ENCODE results near the genes FLT3 and FLT1.

- RRBS: no CpG with 5 or more reads among the region's 5 CpGs
These were observed 8.2 kb downstream of the USP12 start for GRCh38 chr13:27163031-27164175.

DNA sequence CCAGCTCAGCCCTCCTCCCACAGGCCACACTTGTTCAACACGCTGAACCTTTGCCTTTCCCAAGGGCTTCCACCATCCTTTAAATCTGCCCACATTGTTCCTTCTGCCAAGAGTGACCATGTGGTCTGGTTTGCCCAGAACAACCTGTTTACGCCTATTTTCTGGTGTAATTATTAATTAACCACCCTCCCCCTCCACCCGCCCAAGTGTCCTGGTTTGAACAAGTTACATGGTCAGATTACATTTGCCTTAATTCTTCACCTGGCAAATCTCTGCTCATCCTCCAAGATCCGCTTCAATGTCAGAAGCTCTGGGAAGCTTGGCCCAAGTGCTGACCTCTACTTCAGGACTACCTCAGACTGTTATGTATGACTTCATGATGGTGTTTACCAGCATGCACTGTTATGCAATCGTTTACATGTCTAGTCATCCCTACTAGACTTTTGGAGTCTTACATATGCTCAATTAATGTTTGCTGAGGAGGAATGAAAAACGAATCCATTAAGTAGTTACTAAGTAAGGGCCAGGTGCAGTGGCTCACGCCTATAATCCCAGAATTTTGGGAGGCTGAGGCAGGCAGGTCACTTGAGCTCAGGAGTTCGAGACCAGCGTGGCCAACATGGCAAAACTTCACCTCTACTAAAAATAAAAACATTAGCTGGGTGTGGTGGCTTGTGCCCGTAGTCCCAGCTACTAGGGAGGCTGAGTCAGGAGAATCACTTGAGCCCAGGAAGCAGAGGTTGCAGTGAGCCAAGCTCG is 12.2 kb upstream of the USP12 start:
- RRBS: no CpG with 5 or more reads among the region's 11 CpGs

DNA sequence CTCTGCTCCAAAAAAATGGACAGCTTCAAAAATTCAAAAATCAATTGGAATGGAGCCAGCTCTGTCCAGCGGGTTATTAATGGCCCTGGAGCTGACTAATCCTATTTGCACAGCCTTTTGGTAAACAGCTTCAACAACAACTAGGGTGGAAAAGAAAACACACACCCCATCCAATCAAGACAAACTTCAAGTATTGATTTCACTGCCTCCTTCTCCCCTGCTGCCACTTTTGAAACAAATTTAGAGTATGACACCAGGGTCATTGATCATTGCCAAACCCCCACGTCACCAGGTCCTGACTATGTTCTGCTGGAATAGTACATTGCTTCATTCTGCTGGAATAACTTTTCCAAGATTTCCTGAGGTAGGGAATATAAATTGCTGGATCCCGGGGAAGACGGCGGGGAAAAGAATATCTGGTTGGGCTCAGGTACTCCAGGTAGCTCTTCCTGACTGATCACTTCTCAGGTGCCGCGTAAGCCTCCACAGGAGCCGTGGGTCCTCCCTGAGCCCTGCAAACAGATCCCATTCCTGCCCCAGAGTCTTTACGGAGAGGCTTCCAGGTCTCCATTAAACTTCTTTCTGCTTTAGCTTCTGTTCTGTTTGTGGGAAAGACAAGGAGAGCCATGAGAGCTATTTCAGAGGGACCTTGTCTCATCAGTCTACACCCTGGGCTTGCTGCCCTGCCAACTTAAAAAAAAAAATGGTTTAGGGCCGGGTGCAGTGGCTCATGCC is 56.7 kb upstream of the GTF3A start:
- RRBS: no CpG with 5 or more reads among the region's 10 CpGs

GRCh38 chr13:27549169-27549658 is 71.1 kb downstream of the LNX2 start:
- RRBS: no CpG with 5 or more reads among the region's 4 CpGs

GRCh38 chr13:27559824-27560137 is 60.5 kb downstream of the LNX2 start:
- RRBS: no CpG with 5 or more reads among the region's 2 CpGs

GRCh38 chr13:27561377-27562124 is 58.8 kb downstream of the LNX2 start:
- RRBS: no CpG with 5 or more reads among the region's 1 CpG

DNA sequence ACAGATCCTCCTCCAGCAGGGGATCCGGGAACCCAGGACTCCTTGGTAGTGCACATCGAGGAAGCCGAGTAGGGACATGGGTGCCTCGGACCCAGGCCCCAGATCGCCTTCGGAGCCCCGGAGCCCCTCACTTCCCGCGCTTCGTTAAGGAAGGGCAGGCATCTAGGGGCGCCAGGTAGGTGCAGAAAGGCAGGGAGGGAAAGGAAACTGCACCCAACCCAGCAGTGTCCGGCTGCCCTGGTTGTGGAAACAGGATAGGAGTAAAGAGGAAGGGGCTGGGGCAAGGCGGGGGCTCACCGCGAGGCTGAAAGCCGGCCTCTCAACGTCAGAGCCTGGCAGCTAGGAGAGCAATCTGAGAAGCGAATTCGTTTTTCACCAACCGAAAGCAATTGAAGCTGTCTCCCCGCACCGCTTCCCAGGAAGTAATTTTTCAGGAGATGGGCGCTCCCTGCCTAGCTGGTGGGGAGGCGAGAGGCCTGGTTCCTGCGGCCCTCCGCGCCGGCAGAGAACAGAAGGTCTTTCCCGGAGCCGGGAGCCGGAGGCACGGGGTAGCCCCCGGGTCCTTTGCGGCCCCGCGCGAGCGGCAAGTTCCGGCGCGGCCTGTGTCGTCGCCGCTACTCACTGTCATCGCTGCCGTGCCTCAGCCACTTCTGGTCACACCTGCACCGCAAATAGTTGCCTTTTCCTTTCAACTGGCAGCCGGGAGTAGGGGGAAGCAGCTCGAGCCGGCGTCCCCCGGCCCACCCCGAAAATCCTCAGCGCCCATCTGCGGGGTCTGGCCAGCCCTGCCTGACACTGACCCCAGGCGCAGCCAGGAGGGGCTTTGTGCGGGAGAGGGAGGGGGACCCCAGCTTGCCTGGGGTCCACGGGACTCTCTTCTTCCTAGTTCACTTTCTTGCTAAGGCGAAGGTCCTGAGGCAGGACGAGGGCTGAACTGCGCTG is 1.3 kb downstream of the PDX1 start:
- RRBS: 13% methylated on average over 27 of the region's 61 CpGs

DNA sequence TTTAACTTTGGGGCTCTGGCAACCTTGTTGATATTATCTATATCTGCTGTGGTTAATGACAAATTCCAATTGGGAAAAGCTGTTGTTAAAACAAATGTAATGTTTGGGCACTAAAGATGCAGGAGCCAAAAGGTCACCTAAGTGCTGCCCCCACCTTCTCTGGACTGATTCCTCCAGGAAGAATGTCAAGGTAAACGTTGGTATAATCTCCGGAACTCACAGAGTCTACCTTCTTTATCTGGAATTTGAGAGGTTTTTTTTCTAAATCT is 12.1 kb downstream of the CDX2 start:
- RRBS: no CpG with 5 or more reads among the region's 2 CpGs

DNA sequence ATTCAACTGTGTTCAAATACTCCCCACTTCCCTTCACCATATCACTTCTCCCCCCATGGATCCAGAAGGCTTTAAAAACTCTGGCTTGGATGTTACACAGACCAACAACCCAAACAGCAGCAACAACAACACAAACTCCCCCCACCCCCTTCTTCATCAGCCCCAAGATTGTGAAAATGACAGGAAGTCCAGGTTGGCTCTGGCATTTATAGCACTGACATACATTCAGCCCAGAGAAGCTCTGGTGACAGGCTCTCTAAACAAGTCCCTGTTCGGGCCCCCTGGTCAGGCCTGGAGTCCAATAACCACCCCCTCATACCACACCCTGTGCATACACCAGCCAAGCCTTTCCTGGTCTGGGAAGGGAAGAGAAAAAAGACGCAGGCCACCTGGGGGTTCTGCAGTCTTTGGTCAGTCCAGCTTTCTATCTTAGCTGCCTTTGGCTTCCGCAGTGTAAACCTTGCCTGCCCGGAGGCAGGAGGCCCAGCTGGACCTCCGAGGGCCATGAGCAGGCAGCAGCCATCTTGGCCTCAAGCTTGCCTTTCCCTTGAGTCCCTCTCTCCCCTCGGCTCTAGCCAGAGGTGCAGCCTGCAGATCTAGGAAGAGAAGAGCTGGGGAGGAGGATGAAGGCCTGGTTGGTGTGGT is 6.8 kb downstream of the CDX2 start:
- RRBS: no CpG with 5 or more reads among the region's 6 CpGs

- RRBS: no CpG with 5 or more reads among the region's 16 CpGs
These were observed 6.0 kb upstream of the CDX2 start for GRCh38 chr13:27975101-27975578.

DNA sequence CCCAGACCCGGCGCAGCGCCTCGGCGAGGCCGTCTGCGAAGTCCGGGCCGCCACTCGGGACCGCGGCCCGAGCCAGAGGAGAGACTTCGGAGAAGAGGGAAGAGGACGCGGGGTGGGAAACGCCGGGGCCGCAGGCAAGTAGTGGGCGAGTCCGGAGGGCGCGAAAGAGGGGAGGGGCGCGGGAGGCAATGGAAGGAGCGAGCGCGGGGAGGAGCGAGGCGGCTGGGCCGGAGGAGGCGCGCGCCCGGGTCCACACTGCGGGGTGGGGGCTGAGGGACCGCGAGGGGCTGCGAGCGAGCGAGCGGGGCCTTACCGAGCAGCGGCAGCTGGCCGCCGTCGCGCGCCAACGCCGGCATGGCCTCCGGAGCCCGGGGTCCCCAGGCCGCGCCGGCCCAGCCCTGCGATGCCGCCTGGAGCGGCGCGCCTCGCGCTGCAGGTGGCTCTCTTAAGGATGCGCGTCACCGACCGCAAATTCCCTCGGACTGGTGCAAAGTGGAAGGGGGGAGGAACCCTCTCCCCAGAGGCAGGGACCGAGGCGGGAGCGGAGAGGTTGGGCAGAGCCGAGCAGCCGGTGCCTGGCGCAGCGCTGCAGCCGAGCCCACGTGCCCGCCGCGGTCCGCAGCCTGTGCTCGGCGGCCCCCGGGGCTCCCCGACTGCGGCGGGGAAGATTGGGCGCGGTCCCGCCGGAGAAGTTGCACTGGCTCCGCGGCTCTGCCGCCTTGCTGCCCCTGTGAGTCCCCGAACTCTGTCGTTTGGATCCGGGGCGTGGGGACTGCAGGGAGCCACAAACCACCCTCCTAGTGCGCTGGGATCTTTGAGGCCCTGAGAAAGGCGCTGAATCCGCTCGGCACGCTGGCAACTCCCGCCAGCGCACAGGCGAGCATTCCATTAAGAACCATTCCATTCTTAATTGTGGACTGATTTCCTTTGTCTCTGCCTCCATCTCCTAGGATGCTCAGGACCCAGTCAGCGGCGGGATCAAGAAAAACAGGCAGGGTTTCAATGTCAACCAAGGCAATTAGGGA is at the start of gene FLT3:
Gene FLT3 (minus strand): TSS at position 422 of the 1,025 bp plus-strand sequence.
- RRBS: 6% methylated on average over 60 of the region's 108 CpGs

DNA sequence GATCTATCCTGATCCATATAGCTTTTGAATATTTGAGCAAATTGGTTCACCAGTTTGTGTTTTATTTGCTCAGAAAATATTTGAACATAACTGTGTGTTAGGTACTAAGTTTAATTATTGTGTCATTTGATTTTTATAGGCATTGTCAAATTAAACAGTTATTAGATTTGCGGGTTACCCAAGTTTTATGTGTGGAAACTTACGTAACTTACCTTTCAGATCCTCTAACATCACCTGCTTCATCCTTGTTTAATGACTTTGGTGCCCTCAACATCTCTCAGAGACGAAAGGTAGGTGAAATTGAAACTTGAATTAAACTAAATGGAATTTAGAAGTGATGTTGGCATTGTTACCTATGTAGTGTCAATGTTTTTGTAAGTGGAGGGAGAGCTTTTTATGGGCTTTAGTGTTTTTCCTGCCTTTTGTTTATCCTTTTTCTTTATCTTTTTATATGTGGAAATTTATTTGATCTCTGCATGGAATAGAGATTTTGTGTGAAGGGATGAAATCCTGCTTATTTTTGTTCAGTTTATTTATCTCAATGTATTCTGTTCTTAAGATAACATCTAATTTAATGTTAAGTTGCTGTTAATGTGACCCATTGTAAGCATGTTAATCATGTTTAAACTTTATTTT is 39.4 kb downstream of the PAN3 start:
- RRBS: no CpG with 5 or more reads among the region's 3 CpGs

GRCh38 chr13:28193095-28193542 is 54.8 kb downstream of the PAN3 start:
- RRBS: no CpG with 5 or more reads among the region's 6 CpGs

GRCh38 chr13:28422659-28423580 is 72.0 kb downstream of the FLT1 start:
- RRBS: no CpG with 5 or more reads among the region's 9 CpGs

DNA sequence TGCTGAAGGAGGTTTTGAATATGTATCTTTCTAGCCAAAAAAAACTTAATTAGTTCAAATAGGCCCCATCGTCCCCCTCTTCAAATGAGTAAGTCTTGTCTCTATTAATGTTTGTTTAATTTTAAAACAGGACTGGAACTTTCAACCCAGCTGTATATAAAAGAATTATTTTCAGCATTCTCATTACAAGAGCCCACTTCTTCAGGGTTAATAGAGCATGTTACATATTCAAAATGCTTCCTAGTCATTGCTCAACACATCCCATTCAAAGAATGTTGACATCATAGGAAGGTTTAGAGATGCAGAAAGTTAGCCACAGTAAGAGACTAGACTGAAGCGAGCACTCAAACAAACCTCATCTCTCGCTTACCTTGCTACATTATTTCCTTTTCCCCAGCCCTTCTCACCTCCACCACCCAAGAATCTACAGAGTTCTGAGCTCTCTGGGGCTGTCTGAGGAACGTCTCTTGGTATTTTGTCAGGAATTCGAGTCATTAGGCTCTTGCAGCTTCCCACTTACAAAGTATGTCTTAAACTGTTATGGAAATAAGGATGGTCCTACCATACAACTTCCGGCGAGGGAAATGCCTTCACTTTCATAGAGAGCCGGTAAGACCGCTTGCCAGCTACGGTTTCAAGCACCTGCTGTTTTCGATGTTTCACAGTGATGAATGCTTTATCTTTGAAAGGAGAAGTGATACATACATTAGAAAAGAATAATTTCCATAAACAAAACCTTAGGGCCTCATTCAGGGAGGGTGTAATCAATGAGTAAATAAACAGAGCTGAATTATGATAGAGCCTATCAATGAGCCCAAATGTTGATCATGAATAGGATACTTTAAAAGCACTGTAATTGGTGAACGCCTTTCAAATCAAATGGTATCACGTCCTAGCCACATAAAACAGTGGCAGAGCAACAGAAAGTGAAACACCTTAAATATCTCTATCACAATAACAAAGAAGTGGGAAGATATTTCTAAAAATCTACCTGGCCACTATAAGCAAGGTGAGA is 65.1 kb downstream of the FLT1 start:
- RRBS: no CpG with 5 or more reads among the region's 13 CpGs

DNA sequence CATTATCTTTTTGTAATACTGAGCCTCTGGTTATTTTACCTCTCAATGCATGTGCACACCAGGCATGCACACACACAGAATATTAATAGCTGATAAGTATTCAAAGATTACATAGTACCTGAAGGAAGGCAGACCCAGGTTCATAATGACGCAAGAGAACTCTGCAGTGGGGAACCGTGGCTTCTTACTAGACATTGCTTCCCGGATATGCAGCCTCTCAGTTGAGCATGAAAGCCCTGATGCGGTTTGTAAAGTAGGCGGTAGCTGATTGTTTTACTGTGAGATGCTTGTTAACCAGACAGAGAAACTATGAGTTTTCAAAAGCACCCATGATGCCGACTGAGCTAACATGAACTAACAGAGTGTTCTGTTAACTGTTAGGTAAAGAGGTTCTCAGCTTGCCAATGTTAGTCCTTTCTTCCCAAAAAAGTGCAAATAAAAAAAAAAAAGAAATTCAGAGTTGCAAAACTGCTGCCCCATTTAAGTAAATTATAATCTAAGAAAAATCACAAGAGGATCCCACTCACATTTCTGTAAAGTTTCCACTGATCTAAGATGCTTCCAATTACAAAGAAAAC is 2.3 kb downstream of the FLT1 start:
- RRBS: no CpG with 5 or more reads among the region's 6 CpGs

DNA sequence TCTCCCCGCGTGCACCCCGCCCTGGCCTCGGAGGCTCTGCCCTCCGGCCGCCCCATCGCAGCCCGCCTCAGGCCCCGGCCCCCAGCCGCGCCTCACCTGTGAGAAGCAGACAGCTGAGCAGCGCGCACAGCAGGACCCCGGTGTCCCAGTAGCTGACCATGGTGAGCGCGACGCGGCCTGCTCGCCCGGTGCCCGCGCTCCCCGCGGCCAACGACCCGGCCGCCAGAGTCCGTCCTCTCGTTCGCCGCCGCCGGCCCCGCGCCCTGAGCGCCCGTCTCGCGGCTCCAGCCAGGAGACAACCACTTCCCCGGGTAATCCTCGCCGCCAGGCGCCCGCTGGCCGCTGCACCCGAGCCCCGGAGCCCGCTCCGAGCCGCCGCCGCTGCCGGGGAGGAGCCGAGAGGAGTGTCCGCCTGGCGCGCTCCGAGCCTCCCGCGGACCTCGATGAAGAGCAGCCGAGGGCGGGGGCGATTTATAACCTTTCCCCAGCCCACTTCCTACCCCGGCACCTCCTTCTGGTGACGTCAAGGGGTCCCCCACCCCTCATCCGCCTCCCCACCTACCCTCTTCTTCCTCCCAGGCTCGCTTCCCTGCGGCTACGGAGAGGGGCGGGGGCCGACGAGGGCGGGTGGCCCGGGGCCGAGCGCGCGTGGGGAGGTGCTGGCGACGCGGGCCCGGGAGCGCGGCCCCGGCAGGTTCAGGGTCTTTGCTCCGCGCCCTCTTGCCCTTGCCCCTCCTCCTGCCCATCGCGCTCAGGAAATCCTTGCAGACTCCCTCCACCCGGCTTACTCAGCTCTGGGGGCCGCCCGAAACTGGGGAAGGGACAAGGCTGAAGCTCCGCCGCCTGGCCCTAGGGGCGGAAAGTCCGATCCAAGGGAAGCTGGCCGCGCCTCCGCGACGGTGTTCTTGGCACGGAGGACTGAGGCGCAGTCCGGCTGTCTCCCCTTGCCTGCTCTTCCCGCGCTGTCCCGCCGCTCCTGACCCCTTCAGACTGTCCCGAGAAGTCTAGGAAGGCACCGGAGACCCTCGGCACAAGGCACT is at the start of gene FLT1:
Gene FLT1 (minus strand): TSS at position 445 of the 1,040 bp plus-strand sequence.
- RRBS: 8% methylated on average over 57 of the region's 112 CpGs

GRCh38 chr13:28677843-28678265 is 18.9 kb downstream of the POMP start:
- RRBS: no CpG with 5 or more reads among the region's 2 CpGs

DNA sequence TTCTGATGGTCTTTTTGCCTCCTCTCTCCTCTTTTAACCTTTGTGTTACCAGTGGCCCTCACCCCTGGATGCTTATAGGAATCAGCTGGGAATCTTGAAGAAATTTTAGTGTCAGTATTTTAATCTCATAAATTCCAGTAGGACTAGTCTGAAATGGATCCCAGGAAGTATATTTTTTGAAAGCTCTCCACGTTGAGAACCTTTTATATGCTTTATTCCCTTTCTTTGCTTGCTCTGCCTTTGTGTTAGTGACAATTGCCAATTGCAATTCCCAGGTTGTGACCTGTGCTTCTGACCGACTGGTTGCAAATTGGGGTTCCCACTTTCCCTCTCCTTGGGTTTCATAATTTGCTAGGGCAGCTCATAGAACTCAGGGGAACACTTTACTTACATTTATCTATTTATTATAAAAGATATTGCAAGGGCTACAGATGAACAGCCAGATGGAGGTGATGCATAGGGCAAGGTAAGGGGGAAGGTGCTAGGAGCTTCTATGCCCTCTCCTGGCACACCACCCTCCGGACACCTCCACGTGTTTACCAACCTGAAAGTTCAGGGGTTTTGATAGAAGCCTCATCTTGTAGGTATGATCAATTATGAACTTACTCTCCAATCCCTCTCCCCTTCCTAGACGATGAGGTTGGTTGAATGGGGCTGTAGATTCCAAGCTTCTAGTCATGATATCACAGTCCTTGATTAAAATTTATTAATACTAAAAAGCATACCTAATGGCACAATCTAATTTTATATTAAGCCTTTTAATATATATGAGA is 21.1 kb downstream of the POMP start:
- RRBS: no CpG with 5 or more reads among the region's 5 CpGs

DNA sequence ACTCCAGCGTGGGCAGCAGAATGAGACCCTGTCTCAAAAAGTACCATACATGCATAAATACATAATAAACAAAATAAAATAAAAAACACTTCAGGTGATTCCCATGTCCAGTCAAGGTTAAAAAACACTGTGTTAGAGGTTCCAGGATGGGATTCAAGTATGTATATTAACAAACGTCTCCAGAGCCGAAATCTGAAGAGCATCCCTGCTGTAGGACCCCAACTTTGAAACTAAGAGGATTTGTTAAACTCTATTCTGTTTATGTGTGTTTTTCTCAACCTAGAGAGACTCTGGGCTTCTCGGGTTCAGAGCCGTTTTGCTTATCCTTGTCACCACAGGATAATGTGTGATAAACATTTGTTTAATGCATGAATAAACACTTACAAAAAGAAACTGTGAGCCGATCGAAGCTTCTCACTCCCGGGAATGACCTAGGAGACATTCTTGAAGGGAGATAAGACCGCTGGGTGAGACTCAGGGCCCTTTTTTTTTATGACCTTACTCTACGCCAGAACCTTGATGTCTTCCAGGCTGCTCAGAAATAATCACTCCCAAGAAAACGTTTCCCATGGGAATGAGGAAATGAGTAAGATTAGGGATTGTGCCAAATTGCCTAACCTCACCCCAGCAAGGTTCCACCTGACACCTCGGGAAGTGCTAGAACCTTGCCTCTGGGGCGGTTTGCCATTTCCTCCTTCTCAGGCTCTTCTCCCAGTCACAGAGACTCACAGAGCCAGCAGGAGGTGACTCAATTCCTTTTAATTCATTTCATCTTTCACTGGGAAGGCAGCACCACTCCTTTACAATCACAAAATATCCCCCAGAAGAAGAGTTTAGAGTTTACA is 2.4 kb downstream of the SLC46A3 start:
- RRBS: no CpG with 5 or more reads among the region's 13 CpGs